Hematopoietic multipotent progenitor cell (in vitro differentiated cells): Measurements from ENCODE around the gene LMNTD1.

- CAGE, long polyA plus RNA: no peak
These were observed 2.8 kb downstream of the PDE3A start for GRCh38 chr12:20371088-20371638.

- CAGE, long polyA plus RNA: no peak
These were observed 5.9 kb downstream of the PDE3A start for GRCh38 chr12:20374369-20374581.

DNA sequence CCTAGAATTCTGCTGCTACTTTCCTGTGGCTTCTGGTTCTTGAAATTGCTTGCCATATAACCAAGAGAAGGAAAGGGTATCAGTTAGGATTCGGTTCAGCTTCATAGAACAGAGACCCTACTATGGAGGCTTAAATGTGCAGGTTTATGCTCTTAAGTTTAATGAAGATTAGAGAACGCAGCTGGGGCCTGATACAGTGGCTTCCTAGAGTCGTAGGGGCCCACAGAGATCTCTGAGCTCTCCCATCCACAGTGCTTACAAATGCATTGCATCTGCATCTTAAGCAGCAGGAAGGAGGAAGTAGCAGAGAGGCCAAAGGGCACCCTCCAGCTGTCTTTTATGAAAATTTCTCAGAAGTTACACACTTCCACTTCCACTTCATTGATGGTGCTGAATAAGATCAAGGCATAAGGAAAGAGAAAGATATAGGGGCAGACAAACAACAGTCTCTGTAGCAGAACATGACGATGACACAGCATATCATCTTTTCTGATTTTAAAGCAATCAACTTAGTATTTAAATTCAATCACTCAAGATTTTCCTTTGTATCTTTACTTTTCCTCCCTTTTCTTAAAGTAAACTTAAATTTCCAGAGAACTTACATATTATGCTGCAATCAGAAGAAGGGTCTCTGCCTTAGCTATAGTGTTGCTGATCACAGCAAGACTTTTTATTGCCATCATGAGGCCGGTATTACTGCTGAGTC lies 51.6 kb upstream of the ABCC9 start:
- CAGE, long polyA plus RNA: no peak

- CAGE, long polyA plus RNA: no peak
These were observed 12.5 kb downstream of the ETNK1 start for GRCh38 chr12:22637225-22638189.

DNA sequence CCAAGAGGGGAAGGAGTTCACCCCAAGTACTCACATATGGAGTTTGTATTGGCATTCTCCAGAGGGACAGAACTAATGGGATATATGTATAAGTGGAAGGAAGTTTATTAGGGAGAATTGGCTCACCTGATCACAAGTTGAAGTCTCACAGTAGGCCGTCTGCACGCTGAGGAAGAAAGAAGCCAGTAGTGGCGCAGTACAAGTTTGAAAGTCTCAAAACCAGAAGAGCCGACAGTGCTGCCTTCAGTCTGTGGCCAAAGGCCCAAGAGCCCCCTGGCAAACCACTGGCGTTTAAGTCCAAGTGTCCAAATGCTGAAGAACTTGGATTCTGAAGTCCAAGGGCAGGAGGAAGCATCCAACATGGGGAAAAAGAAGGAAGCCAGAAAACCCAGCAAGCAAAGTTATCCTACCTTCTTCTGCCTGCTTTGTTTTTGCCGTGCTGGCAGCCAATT lies 54.0 kb downstream of the ETNK1 start:
- CAGE, long polyA plus RNA: no peak

- CAGE, long polyA plus RNA: no peak
These were observed 67.6 kb downstream of the ETNK1 start for GRCh38 chr12:22692331-22693169.

DNA sequence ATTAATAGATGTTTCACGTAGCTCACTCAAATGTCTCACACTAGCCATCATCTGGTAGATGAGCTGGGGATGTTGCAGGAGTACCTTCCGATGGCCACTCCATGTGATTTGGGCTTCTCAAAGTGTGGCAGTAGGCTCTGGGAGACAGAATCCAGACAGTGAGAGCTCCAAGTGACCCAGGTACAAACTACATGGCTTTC lies 598.0 kb downstream of the ETNK1 start:
- CAGE, long polyA plus RNA: no peak

GRCh38 chr12:23286154-23286802 lies 661.3 kb downstream of the ETNK1 start:
- CAGE, long polyA plus RNA: no peak

DNA sequence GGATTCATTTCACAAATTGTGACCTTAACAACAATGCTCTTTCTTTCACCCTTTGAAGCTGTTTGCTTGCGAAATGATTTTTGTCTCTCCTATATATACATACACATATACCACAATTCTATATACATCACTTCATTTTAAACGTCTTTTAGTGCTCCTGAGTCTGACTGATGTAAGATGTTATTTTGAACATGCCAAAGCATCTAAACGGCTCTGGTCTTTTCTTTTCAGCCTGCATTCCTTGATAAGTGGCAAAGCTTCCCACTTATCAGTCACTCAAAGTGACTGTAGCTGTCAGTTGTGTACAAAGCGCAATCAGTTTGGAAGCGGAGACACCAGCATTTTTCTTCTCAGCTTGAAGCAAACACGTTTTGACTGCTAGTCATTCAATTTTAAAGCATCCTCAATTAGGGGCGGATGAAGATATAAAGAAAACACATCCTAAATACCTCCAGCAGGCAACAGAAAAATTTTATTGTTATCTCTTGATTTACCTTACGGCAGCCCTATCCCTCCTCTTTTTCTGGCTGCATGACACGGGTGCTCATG lies 226.8 kb downstream of the SOX5 start:
- CAGE, long polyA plus RNA: no peak

GRCh38 chr12:24750258-24750766 lies 198.6 kb downstream of the BCAT1 start:
- CAGE, long polyA plus RNA: no peak

DNA sequence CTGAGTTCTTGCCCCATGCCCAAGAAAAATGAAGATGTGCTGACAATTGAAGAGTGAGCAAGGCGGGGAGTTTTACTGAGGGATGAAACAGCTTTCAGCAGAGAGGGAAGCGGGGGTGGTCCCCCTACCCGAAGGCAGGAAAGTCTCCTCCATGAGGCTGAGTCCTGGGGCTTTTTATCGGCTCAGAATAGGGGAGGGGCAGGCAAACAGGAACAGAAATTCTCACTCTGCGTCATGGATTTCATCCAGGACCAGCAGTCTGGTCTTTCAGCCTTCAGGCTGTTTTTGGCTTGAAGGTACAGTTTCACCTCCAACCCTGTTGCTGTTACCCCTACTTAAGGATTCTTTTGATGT lies 3.0 kb upstream of the BCAT1 start:
- CAGE, long polyA plus RNA: no peak

GRCh38 chr12:25226973-25227700 lies 23.6 kb downstream of the KRAS start:
- CAGE, long polyA plus RNA: no peak

DNA sequence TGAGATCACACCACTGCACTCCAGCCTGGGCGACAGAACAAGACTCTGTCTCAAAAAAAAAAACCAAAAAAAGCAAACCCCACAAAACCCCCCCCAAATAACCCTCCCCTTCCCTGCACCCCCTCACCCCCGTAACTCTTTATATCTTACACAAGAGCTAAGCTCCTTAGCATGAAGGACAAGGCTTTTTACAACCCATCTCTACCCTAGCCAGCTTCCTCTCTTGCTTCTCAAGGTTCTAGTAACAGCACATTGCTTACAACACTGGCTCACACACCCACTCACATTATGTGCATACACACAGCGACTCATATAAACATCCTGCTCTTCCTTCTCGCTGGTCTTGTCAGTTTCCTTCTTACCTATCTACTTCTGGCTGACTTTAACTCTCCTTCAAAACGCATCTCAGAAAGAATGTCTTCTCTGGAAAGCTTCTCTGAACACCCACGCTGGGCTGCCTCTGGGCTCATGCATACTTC lies 126.6 kb upstream of the KRAS start:
- CAGE, long polyA plus RNA: no peak

DNA sequence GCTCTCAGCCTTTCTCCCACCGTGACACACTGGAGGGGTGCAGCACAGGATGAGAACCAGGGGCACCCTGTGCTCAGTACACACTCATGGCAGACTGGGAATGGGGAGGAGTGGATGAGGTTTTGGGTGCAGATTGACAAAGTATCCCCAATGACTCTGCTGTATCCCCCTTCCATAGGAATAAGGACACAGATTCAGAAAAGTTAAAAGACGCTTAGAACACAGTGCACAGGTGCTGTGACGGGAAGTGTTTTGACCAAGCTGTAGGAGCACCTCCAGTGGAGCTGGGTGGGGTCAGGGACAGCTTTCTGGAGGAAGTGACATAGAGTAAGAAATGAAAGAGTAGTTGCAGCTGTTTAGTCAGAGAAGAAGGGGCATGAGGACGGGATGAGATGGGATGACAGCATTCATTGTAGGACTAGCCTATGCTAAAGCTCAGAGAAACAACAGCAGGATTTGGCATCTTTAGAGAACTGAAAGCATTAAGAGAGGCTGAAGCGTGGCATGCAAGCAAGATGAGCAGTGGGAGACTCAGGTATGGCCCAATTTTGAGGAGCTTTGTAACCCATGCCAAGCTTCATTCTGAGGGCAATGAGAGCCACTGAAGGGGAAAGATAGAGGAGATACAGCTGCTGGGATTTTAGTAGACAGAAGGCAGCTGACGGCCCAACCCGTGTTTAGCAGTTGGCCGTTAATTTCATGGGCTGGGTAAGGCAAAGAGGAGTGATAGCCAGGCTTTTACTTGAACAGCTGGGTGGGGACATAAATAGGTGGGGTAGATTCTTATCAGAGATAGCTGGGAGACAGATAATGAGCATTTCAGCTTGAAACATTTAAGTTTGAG lies 131.7 kb upstream of the KRAS start:
- CAGE, long polyA plus RNA: no peak

DNA sequence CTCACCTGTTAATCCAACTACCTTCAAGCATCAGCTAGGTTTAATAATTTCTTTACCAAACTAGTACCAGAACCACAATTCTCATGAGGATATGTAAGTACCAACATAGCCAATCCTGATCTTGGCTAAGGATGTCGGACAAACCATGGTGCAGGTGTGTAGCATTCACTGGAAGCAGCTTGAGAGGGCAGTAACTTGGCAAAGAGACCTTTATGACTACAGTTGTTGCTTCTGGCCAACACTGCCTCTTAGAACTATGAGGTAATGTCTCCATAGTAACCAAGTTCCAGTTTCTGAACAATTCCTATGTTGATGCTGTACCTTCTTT lies at the start of gene LMNTD1:
LMNTD1 (minus strand) TSS at position 220 of the 328 bp plus-strand sequence.
- CAGE, long polyA plus RNA: no peak

- CAGE, long polyA plus RNA: no peak
These were observed 77.5 kb upstream of the LMNTD1 start for GRCh38 chr12:25630504-25631013.

DNA sequence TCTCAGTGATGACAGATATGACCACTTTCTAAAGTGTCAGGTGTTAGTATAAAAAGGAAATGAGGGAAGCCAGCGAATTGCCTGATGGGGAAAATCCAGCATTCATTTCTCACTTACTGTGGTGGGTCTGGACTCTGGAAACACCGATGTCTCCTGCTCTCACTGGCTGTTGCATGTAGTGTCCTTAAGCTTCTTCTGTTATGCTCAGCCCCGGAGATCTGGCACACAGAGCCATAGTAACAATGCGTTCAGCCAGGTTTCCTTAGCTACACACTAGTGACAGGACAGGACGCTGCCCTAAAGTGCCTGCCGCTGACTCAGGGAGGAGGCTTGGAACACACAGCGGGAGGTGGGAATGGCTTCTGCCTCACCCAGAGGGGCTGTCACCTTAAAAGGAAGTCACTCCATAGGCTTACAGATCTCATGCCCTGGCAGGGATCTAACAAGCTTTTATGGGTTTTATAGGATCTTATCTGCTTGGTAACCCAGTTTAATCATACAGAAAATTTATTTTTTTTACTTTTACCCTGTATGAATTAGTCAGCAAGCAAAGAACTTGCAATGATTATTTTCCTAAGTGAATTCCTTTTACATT lies 95.4 kb upstream of the LMNTD1 start:
- CAGE, long polyA plus RNA: no peak

DNA sequence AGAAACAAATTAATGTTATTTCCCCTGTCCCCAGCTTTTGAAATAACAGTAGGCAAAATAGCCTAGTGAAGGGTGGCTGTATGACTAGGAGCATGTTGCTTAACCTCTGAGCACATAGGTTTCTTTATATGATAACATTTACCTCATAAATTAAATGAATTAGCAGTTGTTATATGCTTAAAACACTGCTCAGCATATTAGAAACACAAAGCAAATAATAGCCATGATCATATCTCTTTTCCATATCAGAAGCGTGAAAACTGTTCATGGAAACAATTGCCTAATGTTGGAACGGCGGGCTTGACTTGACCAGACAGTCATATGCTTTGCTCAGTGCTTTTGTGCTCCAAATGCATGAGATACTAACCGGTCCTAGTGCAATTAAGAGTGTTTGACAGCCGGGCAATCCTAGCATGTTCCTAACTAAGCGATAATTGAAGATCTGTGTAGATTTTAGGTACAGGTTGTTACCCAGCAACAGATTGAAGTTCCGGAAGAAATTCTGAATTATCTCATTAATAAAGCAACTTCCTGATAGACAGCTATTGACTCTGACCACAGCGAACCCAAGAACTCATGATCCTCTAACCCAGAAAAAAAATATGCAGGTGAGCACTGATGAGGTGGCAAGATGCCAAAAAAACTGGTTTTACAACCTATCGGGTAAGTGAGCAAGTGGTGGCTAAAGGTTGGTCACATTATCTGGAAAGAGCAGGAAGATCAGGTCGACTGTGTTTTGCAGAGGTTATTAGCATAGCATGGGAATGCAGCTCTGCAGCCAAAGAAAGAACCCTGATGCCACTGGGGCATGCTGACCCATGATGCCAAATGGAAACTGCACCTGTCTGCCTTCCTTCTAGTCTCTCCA lies 23.8 kb downstream of the BHLHE41 start:
- CAGE, long polyA plus RNA: no peak

DNA sequence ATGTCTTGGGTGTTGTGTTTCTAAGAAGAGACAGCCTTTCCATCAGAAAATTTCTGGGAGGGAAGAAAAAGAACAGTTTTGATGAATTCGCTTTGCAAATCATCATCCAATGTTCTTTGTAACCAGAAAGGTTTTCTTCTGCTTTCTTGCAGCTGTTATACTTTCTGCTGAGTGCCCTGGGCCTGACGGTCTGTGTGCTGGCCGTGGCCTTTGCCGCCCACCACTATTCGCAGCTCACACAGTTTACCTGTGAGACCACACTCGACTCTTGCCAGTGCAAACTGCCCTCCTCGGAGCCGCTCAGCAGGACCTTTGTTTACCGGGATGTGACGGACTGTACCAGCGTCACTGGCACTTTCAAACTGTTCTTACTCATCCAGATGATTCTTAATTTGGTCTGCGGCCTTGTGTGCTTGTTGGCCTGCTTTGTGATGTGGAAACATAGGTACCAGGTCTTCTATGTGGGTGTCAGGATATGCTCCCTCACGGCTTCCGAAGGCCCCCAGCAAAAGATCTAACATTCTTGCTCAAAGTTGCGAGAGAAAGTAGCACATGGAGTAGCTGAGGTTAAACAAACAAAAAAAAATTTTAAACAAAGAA lies 35.3 kb downstream of the SSPN start:
- CAGE, long polyA plus RNA: no peak

DNA sequence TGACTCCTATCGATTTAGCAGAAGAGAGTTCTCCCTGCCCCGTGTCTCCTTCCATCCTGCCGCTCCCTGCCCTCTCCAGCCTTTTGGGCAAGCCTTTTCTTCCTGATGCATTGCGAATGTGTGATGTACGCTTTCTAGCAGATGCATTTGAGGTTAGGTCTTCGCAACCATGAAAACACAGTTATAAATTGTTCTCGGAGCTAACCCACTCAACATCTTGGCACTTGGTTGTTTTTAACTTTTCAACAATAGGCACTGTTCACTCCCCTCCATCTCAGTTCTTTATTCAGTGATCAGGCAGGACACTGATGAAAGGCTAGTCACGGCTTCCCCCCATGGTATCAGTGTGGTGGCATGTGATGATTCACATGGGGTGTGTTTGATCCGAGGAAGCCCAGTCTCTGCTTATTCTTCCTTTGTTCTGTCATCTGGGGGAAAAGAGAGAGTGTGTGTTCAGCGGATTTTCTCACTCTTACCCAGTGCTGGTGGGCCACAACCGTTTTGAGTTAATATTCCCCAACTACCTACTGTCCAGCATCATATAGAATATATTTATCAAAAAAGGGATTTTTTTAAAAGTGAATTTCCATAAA lies 143.8 kb downstream of the SSPN start:
- CAGE, long polyA plus RNA: no peak